Liver (tissue), 9 donors: ENCODE results near the gene GDF15.

- PRO-cap, 5 experiments = no peak in any of the 5 experiments
- RAMPAGE, long total RNA, 2 experiments = no peak in any of the 2 experiments
- RRBS = 86% methylated on average over 4 of the region's 15 CpGs
These were observed 2.2 kb downstream of the ARRDC2 start for GRCh38 chr19:18010044-18010640.

- PRO-cap, 5 experiments = no peak in any of the 5 experiments
- RAMPAGE, long total RNA, 2 experiments = no peak in any of the 2 experiments
- RRBS = no CpG with 5 or more reads among the region's 37 CpGs
These were observed 26.3 kb downstream of the MAST3 start for GRCh38 chr19:18123692-18124434.

DNA sequence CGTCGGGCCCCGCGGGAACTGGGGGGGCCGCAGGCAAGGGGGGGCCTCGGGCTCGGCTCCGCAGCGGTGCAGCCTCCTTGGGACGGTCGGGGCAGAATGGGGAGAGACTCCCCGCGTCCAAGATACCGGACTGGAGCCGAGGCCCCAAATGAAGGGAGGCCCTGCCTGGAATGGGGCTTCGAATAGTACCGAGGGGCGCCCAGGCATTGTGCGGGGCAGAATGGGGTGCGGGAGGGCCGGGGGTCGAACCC is 368 bp downstream of the PIK3R2 start:
- PRO-cap, 5 experiments = no peak in any of the 5 experiments
- RAMPAGE, long total RNA, 2 experiments = no peak in any of the 2 experiments
- RRBS = 4% methylated on average over 5 of the region's 22 CpGs

DNA sequence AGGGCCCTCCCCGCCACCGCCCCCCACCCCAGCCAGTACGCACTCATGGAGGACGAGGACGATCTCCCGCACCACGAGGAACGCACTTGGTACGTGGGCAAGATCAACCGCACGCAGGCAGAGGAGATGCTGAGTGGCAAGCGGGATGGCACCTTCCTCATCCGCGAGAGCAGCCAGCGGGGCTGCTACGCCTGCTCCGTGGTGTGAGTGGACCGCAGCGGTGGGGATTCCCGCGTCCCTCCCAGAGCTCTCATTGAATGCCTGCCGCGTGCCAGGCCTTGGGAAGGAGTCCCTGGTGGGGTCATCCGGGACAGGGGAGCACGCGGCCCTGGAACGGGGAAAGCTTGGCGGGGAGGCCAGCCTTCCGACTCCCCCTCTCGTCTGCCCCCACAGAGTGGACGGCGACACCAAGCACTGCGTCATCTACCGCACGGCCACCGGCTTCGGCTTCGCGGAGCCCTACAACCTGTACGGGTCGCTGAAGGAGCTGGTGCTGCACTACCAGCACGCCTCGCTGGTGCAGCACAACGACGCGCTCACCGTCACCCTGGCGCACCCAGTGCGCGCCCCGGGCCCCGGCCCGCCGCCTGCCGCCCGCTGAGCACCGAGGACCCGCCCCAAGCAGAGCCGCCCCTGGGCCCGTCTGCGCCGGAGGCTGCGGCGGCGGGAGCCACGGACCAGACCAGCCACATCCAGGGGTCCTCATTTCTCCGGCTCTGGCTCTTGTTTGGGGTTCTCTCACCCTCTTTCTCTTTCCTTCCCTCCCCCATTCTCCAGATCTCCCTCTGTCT is 4.7 kb upstream of the IFI30 start:
- PRO-cap, 5 experiments = no peak in any of the 5 experiments
- RAMPAGE, long total RNA, 2 experiments = no peak in any of the 2 experiments
- RRBS = 94% methylated on average over 9 of the region's 67 CpGs

DNA sequence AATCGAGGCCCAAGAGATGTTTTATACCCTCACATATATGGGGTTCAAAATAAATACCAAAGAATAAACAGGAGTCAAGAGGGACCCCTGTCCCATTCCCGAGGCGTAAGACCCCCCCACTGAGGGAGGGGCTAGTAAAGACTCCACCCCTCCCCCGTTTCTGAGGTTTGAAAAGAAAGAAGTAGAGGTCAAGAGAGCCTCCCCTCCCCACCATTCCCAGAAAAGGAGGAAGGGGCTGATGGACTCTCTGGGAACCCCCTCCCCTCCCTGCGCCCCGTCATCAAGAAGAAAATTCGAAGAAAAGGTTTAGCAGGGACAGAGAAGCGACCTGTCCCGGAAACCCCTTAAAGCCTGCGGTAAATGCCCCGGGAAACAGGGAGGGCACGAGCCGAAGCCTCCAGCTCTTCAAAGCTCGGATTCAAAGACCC is 716 bp upstream of the RAB3A start:
- PRO-cap, 5 experiments = peak in 5 of 5 experiments; most common plus-strand start position 170 of the sequence (in 3)
- RAMPAGE, long total RNA, 2 experiments = no peak in any of the 2 experiments
- RRBS = under 1% methylated on average over 4 of the region's 14 CpGs

GRCh38 chr19:18223665-18224907 is 2.2 kb downstream of the PDE4C start:
- PRO-cap, 5 experiments = peak in 3 of 5 experiments; most common plus-strand start chr19:18224279 (in 2); most common minus-strand start chr19:18224112 (in 1)
- RAMPAGE, long total RNA, 2 experiments = no peak in any of the 2 experiments
- RRBS = 12% methylated on average over 16 of the region's 88 CpGs

DNA sequence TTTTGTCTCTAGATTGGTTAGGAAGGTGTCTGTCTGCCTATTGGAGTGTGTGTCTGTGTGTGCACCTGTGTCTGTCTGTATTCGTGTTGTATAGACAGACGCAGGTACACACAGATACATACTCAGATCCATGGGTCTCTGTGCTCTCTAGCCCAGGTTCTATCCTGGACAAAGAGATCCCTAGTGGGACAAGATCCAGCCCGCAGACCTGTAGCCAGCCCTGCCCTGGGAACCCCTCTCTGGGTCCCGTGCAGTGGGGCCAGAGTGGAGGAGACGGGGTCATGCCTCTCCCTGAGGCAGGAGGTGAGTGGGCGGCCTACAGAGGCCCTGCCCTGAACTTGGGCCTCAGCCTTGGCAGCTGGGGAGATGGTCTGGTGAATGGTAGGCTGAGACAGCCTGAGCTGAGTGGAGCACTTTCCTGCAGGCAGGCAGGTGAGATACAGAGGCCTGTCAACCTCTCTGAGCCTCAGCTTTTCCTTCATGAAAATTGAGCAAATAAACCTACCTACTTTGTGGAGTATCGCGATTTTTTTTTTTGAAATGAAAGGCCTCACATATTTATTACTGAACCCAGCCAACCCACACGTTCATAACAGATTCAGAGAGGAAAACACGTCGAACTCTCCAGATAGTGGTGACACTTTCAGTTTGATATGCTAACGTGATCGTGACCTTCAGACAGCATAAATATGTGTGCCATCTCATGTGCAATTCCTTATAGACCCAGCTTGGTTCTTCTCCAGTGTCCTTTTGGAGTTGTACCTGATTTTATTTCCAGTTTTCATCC is 3.4 kb upstream of the JUND start:
- PRO-cap, 5 experiments = peak in 1 of 5 experiments; most common plus-strand start position 357 of the sequence (in 1); most common minus-strand start position 238 of the sequence (in 1)
- RAMPAGE, long total RNA, 2 experiments = no peak in any of the 2 experiments
- RRBS = no CpG with 5 or more reads among the region's 13 CpGs

- PRO-cap, 5 experiments = no peak in any of the 5 experiments
- RAMPAGE, long total RNA, 2 experiments = no peak in any of the 2 experiments
- RRBS = no CpG with 5 or more reads among the region's 23 CpGs
These were observed 8.8 kb upstream of the JUND start for GRCh38 chr19:18289789-18291019.

DNA sequence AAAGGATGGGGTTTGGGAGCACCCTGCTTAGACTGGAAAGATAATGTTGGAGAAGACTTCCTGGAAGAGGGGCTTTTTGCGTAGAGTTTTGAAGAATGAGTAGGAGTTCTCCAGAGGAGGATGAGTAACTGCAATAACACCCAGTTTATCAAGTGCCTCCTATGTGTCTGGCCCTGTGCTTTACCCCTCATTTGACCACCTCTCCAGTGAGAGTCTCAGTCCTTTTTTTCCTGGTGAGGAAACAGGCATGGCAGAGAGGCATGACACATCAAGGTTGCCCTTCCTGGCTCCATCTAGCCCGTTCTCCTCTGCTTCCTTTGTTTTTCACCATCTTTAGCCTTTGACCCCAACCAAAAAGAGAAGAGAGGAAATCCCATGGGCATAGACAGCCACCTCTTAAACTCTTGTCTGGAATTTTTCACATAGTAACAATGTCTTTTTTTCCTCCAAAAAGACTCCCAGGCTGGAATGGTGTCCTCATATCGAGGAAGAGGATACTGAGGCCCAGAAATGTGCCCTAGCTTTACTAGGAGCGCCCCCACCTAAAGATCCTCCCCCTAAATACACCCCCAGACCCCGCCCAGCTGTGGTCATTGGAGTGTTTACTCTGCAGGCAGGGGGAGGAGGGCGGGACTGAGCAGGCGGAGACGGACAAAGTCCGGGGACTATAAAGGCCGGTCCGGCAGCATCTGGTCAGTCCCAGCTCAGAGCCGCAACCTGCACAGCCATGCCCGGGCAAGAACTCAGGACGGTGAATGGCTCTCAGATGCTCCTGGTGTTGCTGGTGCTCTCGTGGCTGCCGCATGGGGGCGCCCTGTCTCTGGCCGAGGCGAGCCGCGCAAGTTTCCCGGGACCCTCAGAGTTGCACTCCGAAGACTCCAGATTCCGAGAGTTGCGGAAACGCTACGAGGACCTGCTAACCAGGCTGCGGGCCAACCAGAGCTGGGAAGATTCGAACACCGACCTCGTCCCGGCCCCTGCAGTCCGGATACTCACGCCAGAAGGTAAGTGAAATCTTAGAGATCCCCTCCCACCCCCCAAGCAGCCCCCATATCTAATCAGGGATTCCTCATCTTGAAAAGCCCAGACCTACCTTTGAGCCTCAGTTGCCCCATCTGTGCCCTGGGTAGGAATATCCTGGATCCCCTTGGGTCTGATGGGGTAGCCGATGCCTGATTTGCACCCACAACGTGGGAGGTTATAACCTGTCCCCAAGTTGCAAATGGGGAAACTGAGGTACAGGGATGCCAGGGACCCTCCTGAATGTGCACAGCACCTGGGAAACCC is at the start of gene GDF15:
Gene GDF15 (plus strand): TSS at position 696 of the 1,287 bp plus-strand sequence.
- PRO-cap, 5 experiments = peak in 5 of 5 experiments; most common plus-strand start position 696 of the sequence (in 5); most common minus-strand start position 295 of the sequence (in 3)
- RAMPAGE, long total RNA, 2 experiments = start-site peak on the plus strand in 1 of 2 experiments, centred at position 673 of the sequence, 29 reads per replicate
- RRBS = 9% methylated on average over 14 of the region's 36 CpGs

DNA sequence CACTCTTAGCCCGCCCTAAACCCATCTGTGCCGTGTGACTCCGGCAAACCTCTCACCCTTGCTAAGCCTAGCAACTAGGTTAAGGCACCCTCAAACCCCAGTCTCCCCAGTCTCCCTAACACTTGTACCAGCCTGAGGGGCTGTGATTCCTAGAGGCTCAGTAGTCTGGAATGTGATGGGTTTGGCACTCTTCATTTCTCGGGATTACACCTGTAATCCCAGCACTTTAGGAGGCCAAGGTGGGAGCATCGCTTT is 1.0 kb downstream of the GDF15 start:
- PRO-cap, 5 experiments = no peak in any of the 5 experiments
- RAMPAGE, long total RNA, 2 experiments = no peak in any of the 2 experiments
- RRBS = no CpG with 5 or more reads among the region's 5 CpGs

GRCh38 chr19:18418465-18419101 is 615 bp upstream of the SSBP4 start:
- PRO-cap, 5 experiments = no peak in any of the 5 experiments
- RAMPAGE, long total RNA, 2 experiments = no peak in any of the 2 experiments
- RRBS = no CpG with 5 or more reads among the region's 31 CpGs

DNA sequence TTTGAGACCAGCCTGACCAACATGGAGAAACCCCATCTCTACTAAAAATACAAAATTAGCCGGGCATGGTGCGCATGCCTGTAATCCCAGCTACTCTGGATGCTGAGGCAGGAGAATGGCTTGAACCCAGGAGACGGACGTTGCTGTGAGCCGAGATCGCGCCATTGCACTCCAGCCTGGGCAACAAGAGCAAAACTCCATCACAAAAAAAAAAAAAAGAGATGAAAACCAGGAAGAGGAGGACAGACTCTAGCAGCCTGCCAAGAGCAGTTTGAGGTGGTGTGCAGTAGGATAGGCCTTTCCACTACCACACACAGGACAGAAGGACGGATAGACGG is 17.9 kb upstream of the ISYNA1 start:
- PRO-cap, 5 experiments = no peak in any of the 5 experiments
- RAMPAGE, long total RNA, 2 experiments = no peak in any of the 2 experiments
- RRBS = no CpG with 5 or more reads among the region's 9 CpGs

GRCh38 chr19:18457980-18458355 is 20.0 kb upstream of the ISYNA1 start:
- PRO-cap, 5 experiments = no peak in any of the 5 experiments
- RAMPAGE, long total RNA, 2 experiments = no peak in any of the 2 experiments
- RRBS = no CpG with 5 or more reads among the region's 12 CpGs

GRCh38 chr19:18469648-18469940 is 31.7 kb upstream of the ISYNA1 start:
- PRO-cap, 5 experiments = no peak in any of the 5 experiments
- RAMPAGE, long total RNA, 2 experiments = no peak in any of the 2 experiments
- RRBS = no CpG with 5 or more reads among the region's 10 CpGs

DNA sequence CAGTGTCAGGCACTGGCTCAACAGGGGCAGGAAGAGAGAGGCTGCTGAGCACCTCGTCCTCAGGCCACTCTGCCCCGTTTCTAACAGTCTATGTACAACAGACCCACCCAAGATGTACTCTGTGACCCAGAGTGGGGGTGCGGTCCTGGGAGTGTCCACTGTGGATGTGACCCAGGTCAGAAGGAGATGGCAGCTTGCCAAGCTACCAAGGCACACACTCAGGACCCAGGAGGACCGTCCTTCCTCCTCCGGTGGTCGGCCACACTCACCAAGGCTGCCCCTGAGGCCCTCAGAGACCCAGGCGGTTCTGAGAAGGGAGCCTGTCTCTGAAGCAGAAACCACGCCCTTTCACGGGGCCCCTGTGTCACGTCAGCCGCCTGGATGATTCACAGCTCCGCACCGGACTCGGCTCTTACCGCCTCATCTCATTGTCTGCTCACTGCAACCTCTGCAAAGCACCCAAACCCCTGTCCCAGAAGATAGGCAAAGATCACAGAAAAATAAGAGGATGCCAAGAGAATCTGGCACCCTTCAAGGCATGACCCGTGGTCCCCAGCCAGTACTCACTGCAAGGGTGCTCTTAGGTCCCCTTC is 35.5 kb downstream of the ELL start:
- PRO-cap, 5 experiments = no peak in any of the 5 experiments
- RAMPAGE, long total RNA, 2 experiments = no peak in any of the 2 experiments
- RRBS = no CpG with 5 or more reads among the region's 16 CpGs

GRCh38 chr19:18596591-18597057 is 8.0 kb downstream of the REX1BD start:
- PRO-cap, 5 experiments = no peak in any of the 5 experiments
- RAMPAGE, long total RNA, 2 experiments = no peak in any of the 2 experiments
- RRBS = 47% methylated on average over 5 of the region's 29 CpGs

DNA sequence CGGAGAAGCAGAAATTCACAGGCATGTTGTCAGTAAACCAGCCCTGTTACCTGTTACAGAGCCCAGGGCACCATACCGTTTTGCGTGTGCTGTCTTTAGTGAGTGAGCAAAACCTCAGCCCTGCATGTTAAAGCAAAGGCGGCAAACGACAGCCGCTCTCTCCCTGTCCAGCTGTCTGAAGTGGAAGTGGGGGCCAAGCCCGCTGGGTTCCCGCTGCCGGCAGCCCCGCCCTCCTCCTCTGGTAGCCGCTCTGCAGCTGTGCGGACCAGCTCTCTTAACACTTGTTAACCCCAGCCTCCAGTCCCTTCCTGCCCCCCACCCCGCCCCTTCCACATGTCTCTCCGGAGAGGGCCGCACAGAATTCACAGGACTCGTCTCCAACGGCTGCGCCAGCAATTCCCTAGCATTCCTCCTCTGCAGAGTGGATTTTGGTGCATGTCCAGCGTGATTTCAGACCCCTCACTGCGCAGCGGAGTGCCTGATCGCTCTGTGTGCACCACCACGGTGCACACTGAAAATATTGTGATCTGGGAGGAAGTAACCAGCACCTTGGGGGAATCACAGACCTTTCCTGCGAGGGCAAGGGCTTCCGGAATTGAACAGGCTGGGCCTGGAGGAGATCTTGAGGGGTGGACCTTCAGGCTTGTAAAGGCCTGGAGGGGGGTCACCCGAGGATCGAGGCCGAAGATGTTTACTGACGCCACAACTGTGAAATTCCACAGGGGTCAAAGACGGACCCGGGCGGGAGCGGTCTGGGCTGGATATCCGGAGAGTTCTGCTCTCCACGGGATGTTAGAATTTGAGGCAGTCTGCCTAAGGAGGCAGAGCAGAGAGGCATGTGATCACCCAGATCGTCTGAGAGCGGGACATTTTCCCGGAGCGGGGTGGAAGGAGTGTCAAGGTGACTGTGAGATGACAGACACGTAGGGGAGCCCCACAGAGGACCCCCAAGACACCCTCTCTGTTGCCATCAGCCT is 12.9 kb downstream of the KLHL26 start:
- PRO-cap, 5 experiments = peak in 3 of 5 experiments; most common plus-strand start position 807 of the sequence (in 1); most common minus-strand start position 177 of the sequence (in 3)
- RAMPAGE, long total RNA, 2 experiments = no peak in any of the 2 experiments
- RRBS = 51% methylated on average over 7 of the region's 40 CpGs

DNA sequence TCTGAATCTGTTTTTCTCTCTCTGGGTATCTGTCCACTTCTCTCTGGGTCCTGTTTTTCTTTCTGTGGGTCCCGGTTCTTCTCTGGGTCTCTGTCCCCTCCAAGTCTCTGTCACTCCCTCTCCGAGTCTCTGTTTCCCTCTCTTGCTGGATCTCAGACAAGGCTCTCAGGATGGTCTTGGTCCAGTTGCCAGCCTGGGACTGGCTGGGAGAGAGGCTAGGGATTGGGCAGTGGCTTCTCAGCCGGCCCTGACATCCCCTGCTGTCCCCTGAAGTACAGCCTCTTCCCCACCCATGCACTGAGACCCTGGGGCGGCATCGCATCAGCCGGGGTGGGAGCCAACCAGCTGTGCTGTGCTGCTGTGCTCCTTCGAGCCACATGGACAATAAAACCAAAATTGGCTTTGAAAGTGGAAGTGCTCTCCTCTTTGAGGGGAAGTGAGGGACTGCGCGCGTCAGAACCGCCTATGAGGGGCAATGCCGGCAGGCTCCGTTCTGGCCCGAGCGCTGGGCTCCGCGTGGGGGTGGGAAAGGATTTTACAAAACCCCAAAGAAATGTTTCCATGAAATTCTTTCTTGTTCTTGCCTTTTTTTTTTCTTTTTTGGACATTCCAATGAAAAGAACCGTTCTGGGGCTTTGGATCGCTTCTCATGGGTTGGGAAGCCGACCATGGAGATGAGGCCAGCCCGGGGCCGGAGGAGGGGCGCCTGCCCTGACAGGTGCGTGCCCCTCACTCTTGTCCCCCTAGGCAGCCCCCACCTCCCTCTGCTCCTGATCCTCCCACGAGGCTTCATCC is 22.4 kb downstream of the KLHL26 start:
- PRO-cap, 5 experiments = peak in 1 of 5 experiments; most common plus-strand start position 456 of the sequence (in 1); most common minus-strand start position 388 of the sequence (in 1)
- RAMPAGE, long total RNA, 2 experiments = no peak in any of the 2 experiments
- RRBS = 46% methylated on average over 3 of the region's 25 CpGs

DNA sequence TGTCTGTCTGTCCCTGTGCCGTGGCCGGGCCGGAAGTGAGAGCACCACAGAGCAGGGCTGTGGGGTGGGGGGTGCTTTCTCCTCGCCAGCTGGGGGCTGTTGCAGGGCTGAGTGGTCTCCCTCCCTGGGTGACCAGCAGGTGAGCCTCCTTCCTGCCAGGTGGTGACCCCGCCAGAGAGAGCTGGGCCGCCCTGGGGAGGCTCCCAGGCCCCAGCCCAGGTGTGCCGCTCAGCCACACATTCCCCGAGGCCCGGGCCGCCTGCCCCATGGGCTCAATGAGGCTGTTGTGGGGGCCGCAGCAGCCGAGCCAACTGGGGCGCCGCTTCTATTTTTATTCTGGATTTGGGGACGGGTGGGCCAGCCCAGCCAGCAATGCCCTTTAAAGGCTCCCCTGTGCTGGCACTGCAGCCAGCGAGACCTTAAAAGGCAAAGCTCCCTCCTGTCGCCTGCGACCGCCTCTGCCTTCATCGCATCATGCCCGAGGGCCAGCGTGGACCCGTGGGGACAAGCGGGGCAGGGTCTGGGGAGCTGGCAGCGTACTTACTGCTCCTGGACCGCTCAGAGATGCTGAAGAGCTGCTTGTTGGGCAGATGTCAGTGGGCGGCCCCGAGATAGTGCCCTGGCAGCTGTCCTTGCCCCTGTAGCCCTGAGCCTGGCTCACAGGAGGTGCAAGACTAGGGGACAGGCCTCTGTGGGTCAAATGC is 17.7 kb upstream of the CRTC1 start:
- PRO-cap, 5 experiments = no peak in any of the 5 experiments
- RAMPAGE, long total RNA, 2 experiments = no peak in any of the 2 experiments
- RRBS = no CpG with 5 or more reads among the region's 28 CpGs

DNA sequence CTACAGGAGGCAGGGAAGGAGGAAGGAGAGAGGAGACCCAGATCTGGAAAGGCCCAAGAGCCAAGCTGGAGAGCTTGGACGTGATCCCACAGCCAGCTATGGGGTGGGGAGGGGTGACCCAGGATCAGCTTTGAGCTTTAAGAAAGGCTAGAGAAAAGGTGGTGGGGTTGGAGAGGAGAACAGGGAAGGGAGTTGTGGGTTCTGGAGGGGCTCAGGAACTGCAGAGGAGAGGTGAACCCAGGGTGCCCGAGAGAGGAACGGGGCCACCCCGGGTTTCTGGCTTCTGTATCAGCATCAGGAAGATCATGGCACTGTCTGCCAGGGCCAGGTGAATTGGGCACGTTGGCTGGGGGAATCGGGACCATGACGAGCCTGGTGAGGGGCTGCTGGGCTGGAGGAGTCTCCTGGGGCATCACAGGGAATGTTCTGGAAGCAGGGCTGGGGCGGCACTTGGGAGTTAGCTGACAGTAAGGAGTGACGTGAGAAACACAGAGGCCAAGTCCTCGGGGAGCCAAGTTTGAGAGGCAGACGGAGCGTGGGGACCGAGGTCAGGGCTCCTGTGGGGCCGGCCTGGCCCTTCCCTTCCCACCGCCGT is 24.8 kb downstream of the CRTC1 start:
- PRO-cap, 5 experiments = no peak in any of the 5 experiments
- RAMPAGE, long total RNA, 2 experiments = no peak in any of the 2 experiments
- RRBS = no CpG with 5 or more reads among the region's 16 CpGs